H4 (cell line): Measurements from ENCODE around the gene FRG2.

GRCh38 chr4:185796912-185797550, 15.0 kb downstream of the SORBS2 start:
- RAMPAGE, long total RNA = no peak

DNA sequence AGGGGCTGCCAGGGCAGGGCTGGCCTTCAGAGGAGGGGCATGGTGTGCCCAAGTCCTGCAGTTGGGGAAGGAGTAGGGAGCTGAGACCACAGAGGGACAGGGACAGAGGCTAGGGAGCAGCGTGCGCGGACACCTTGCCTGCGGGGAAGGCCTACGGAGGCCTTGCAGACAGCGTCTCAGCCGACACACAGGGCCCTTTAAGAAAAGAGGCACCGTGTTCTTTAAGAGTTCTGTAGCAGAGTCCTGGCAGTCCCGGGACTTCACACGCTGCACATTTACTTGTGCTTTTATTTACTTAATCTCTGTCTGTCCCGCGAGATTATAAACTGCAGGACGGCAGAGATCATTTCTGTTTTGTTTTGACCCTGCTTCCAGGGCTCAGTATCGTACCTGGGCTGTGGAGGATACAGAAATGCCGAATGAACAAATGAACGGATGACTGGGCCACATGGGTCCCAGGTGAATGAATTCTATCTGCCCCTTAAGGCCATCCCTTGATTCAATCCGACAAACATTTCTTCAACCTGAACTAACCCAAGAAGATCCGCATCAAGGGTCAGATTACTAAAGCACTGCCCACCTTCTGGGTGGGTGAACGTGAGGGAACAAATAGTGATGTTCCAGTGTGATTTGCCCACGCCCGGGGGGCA, 8.6 kb upstream of the SORBS2 start:
- RAMPAGE, long total RNA = no peak

DNA sequence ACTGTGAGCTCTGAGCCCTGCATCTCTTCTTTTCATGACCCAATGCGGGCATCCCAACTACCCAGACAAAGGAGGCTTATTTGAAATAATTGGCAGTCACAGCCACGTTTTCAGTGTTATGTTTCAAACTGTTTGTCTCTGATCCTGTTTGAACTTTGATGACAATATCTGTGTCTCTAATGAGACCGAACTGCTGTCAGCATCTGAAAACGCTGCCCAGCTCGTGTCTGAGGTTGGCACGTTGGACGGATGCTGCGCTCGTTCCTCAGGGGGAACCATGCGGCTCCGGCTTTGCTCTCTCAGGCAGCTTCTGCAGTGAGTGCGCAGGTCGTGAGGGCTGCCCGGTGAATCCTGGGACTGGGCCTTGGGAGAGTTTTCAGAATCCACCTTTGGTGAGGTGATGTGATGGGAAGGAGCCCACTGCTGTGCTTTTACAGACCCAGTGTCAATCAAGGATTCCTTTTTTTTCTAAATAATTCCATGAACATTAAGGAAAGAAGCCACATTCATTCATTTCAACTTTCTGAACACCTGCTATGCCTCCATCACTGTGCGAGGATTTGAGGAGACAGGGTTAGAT, 58.4 kb upstream of the SORBS2 start:
- RAMPAGE, long total RNA = no peak

DNA sequence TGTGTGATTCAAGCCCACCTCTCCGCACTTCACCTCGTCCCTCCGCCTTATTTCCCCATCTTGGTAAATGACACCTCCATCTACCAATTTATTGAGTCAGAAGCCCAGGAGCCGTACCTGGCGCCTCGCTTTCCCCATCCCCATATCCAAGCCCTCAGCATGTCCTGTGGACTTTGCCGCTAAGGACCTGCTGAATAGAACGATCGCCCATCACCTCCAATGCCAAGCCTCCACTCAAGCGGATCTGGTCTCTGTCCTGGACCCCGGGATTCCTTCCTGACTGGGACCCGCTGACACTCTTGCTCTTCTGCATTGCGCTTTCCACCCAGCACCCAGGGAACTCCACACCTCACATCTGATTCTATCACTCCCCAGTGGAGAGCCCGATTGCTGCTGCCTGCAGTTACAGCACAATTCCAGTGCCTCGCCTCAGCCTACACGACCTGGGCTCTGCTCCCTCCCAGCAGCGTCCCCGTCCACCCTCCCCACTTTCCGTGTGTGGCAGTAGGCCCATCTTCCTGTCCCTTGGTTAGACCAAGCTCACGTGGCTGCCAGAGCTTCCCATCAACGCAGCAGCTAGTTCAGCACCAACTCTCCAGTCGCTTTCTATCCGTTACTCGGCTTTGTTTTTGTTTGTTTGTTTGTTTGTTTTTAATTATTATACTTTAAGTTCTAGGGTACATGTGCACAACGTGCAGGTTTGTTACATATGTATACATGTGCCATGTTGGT, 66.5 kb upstream of the SORBS2 start:
- RAMPAGE, long total RNA = no peak

DNA sequence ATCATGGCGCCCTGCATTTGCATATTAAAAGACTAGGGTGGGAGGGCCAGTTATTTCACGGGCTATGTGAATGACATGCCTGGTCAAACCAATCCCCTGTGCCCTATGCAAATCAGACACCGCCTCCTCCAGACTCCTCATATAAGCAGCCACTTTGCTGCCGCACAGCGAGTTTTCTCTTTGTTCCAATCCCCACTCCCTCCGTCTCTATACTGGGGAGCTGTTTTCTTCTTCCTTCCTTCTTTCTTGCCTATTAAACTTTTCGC, 112.5 kb upstream of the SORBS2 start:
- RAMPAGE, long total RNA = no peak

DNA sequence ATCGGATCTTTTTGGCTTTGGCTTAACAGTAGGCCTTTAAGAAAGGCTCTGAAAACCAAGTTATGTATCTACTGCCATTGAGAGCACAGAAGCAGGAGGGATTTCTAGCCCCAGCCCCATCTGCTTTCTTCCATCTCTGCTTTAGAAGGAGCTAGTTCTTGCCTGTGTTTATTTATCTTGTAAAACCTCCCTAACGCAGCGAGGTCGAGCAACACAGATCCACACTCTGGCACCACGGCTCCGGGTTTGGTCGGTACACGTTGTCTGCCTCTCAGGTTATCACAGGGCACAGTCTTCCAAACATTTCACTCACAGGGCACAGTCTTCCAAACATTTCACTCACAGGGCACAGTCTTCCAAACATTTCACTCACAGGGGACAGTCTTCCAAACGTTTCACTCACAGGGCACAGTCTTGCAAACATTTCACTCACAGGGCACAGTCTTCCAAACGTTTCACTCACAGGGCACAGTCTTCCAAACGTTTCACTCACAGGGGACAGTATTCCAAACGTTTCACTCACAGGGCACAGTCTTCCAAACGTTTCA, 69.7 kb upstream of the TLR3 start:
- RAMPAGE, long total RNA = no peak

DNA sequence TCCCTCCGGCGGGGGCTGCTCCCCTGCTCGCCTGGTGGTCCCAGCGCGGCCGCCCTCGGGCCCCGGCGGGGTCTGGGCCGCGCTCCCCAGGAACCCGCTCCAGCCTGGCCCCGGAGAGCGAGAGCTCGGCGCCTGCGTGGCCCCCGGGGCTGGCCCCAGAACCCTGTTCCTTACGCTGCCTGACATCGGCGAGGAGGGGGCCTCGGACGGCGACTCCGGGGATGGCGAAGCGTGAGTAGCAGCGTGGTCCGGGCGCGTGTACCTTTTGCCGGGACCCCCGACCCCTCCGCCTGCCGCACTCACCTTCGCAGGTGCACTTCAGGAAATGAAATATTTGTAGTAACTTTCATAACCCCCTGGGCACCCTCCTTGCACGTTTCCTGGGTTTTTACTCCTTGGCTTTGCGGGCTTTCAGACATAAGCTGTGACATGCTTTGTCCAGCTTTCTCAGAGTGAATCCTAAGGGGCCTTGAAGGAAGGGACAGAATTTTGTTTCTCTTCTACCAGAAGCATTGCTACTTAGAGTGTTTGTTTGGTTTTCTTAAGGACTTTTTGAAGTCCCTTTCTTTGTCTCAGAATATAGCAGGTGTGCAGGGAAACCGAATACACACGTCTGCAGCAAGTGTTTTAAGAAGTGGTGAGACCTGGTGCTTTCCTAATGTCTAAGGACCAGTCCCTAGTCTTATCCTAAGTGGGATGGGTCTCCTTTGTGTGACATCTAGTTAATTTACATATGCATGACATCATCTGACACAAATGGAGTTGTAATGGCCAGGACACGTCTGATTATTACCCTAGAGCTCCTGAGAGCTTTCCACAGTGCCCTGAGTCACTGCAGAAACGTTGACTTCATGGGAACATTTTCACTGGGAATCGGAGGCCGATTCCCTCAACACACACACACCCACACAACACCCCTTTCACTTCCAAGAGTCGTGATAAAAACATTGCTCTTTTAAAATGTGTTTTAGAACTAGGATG, 36.7 kb downstream of the TLR3 start:
- RAMPAGE, long total RNA = no peak

DNA sequence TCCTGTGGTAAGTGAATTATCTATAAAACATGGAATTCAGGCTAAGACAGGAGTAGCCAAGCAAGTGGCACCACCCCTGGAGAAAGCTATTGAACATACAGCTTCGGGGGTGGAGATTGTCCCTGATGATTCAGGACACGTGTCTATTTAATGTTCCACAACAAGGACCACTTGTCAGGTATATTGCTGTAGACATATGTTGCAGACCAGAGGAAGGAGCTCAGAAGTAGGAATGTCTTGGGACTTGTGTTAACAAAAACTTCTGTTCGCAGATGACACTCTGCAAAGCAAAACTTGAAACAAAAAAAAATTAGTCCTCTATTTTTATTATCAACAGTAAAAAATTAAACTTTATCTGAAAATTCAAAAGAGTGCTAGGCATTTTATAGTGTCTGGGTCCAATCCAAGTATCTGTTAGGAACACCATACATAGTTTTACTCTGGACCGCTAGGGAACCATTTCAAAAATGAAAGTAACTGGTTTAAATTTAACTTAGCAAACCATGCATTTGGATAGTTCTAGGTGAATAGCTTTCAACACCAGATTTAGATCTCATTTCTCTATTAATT, 1.0 kb downstream of the KLKB1 start:
- RAMPAGE, long total RNA = no peak

GRCh38 chr4:186350548-186350957, 84.6 kb downstream of the F11 start:
- RAMPAGE, long total RNA = no peak

GRCh38 chr4:186500766-186501532, 54.4 kb downstream of the MTNR1A start:
- RAMPAGE, long total RNA = no peak

DNA sequence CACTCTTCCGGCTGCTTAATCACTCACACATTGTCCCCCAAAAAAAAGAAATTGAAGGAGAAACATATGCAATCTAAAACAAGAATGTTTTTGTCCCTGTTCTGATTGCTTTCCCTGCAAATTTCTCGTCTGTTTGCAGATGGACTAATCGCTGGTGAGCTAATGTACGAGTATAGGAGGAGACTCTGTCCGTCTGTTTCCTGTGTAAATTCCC, 37.7 kb upstream of the MTNR1A start:
- RAMPAGE, long total RNA = no peak

- RAMPAGE, long total RNA = no peak
Observed at GRCh38 chr4:186668797-186669674, 54.6 kb downstream of the FAT1 start.

GRCh38 chr4:186685602-186686148, 38.0 kb downstream of the FAT1 start:
- RAMPAGE, long total RNA = no peak

DNA sequence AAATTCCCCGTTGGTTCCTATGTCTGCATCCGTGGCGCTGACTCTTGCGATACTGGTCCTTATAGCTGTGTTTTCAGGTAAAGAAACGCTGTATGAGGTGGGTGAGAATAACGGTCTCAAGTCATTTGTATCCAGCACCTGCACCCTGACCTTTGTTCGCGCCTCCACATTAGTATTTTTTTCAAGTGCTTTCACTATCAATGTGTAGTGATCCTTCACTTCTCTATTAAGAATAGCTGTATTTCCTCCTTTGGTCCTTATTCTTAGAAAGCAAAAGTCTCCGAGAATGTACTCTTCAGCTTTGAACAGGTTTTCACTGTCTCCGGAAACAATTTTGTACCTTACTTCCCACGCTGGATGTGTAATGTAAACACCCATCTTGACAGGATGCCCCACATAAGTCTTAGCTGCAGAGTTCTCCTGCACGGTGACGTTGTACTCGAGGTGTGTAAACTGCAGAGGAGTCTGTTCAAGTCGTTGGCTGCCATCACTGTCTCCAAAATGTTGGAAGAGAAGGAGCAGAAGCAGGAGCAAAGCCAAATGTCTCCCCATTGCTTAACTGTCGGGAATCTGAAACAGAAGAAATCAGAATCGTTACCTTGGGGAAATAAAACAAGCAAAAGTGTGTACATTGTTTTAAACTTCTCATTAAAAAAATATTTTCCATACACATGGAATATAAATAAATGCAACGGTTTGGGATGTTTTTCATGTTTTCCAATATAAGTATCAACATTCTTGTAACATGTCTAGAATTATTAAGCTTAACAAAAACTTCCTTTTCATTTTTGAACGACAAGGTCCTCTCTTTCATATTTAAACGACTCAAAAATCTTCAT, 14.2 kb downstream of the FAT1 start:
- RAMPAGE, long total RNA = no peak

- RAMPAGE, long total RNA = no peak
Observed at GRCh38 chr4:187307265-187307482, 583.5 kb upstream of the FAT1 start.

GRCh38 chr4:188656988-188657217, 517.7 kb downstream of the TRIML1 start:
- RAMPAGE, long total RNA = no peak

DNA sequence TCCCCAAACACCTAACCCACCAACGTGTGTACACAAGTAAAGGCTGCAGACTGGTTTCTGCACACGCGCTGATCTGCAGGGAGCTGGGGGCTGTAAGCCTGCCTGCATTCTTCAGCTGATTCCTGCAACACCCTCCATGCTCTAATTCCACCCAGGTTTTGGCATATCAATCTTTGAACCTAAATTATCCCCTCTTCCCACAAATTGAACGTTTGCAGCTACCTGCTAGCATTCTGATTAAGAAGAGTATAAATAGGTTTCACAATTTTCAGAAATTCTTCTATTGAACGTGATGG, 820.3 kb downstream of the TRIML1 start:
- RAMPAGE, long total RNA = no peak

DNA sequence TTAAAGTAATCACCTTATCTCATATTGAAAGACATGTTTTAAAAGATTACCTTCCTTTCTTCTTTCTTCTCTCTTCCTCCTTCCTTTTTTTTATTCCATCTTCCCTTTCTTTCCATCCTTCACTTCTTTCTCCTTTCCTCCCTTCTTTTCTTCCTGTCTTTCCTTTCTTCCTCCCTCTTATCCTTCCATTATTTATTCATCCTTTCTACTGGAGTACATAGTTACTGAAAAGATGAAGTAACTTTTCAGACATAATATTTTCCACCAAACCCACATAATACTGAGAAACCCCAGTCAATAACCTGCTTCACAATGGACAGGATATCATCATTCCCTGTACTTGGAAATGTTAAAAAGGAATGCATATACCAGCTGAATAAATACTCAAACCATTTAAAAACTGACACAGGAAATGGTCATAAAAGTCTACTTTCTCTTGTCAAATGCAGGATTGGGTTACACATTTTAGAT, 821.0 kb downstream of the TRIML1 start:
- RAMPAGE, long total RNA = no peak

DNA sequence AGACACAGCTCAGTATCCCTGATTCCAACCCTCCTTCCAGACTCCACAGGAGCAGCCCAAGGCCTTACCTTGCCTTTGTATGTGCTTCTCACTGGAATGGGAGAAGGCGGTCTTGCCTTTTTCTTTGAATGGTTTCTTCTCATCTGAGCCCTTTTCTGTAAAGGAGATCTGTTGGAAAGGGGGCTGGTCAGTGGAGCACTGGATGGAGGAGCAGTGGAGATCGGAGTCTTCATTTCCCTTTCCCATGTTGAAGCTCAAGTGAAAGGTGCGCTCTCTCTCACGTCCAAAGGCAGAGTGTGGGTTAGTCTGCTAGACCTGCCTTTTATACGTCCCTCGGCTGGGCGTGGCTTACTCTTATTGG, at the start of gene FRG2:
Gene FRG2 (minus strand): TSS at position 298 of the 361 bp plus-strand sequence.
- RAMPAGE, long total RNA = no peak